Cerebellum (tissue), 5 donors: ENCODE measurements around a stretch of chr2.

DNA sequence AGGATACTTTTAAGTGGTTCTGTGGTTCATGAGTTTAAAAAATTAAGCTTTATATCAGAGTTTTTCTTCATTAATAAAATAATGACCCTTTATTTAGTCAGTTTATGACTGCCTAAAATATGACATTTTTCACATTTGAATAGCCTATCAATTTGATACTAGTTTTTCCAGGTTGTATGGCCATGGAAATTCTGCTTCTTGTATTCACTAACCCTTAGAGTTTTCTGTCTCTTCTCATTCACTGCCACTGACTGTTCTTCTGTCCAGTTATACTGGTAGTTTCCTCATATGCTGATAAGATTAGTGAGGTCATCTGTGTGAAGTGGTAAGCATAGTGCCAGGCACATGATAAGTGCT, 91.1 kb downstream of the NBEAL1 start:
- PRO-cap, 3 experiments = no peak in any of the 3 experiments
- RAMPAGE, long total RNA = no peak

DNA sequence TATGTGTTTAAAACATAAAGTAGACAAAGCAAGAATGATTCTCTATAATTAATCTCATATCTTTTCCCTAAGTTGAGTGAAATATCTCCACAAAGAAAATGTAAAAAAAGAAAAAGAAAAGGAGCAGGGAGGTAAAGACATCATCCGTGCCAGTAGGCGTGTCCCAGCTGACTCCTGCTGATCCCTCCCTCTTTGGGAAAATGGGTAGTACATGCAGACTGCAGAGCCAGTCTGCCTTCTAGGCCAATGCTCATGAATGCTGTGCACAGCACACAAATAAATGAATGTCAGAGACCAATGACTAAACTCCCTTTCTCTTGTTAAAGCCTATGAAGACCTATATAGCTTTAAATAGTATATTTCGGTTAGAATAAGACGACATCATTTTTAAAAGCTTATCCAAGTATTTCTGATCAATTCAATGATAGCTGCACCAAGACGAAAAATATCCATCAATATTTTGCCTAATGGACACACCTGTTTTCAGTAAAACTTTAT, 64.7 kb downstream of the RAPH1 start:
- PRO-cap, 3 experiments = no peak in any of the 3 experiments
- RAMPAGE, long total RNA = no peak

DNA sequence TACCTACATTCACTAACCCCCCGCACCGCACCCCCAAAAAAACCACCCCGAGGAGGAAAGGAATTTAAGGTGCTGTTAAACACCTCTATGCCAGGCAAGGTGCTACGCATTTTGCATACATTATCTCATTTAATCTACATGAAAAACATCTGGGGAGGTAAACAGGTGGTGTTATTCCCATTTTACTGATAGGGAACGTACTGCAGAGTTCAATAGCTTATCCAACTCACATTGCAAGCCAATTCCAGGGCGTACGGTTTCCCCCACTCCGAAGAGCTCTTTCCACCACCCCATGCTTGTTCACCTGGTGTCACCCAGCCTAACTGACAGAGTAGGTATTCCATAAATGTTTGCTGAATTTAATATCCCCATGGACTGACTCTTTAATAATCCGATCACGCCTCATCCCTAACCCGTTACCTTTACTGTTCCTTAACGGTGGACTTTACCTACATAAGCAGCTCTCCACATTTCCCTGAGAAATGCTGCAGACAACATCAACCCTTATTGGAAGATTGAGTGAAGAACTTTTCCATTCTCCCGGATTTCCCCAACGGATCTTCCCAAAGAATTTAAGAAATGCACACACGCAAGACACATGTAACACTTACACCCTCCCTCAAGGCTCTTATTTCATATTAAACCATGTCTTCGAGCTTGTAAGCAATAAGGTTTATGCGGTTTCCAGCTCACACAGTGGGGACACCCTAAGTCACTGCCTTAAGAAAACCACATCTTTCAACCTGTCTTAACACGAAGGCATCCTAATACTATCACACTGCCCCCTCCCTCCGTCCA, 1.2 kb downstream of the RAPH1 start:
- PRO-cap, 3 experiments = no peak in any of the 3 experiments
- RAMPAGE, long total RNA = no peak

- PRO-cap, 3 experiments = no peak in any of the 3 experiments
- RAMPAGE, long total RNA = no peak
Measured at GRCh38 chr2:203705143-203705712, 1.2 kb upstream of the CD28 start.

- PRO-cap, 3 experiments = no peak in any of the 3 experiments
- RAMPAGE, long total RNA = no peak
Measured at GRCh38 chr2:203741520-203741867, 35.1 kb downstream of the CD28 start.

DNA sequence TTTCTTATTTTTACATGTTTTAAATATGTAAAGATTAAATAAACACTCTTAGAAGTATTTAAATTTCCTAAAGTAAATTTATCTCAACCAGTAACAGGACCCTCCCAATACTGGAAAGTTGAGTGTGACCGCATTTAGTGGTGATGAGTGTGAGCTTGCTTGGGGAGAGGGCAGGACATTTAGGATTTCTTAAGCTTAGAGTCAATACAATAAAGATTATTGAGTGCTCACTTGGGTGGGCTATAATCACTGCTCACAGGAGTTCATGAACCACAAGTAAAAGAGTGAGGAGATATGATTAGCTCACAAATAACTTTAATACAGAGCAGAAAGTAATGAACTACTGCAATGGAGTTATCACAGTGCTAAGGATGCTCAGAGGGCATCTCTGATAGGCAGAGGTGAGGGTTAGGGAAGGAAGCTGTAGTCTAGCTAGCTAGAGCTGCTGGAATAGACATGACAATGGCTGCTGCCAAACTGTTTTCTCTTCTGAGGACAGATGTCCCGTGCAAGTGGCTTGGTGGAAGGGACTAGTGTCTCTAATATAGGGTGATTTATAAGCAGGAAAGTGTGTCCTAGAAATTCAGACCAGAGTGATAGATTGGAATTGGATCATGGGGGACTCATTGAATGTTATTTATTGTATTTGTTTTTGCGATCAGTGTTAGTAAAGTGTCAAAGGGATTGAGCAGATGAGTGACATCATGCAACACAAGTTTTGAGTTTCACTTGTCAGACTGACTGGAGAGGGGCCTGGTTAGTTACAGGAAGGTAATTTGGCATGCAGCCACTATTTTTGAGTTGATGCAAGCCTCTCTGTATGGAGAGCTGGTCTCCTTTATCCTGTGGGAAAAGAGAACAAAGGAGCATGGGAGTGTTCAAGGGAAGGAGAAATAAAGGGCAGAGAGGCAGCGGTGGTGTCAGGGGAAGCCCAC, 1.6 kb downstream of the CTLA4 start:
- PRO-cap, 3 experiments = no peak in any of the 3 experiments
- RAMPAGE, long total RNA = no peak

DNA sequence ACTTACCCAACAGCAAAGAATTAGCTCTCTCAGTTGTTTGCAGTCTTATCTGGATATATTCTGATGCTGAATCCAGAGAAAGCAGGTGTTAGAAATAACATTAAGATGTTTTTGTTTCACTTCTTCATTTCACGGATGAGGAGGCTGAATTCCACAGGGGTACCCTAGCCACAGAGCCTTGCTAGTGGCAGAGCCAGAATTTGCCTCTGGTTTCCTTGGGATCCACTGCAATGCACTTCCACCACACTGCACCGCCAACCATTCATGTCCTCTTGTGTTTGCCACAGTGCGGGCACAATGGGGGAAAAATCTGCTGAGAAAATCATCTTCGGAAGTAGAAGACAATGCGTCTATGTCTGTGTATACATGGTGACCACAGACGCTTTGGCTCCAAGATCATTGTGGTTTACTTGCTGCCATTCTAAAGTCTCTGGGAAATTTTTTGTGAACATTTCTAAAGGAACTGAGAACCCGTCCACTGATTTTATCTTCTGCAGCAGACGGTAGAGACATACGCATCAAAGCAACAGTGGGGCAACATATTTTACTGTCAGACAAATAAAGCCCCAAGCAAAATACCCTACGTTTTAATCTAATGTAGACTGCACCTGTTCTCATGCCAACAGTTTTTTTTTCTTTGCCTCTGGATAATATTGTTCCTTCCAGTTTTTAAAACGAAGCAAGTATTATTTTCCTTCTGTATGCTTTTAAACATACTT, 14.9 kb downstream of the ICOS start:
- PRO-cap, 3 experiments = no peak in any of the 3 experiments
- RAMPAGE, long total RNA = no peak

DNA sequence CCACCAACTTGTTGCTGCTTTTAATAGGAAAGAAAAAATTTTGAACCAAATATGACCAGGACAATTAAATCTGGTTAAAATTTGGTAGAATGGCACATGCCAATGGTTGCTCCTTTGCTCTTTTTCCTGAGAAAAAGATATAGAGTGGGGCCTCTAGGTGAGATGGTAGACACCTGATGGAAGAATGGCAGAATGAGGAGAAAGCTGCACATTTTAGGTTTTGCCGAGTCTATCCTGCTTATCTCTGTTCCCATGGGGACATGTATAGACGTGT, 90.3 kb downstream of the ICOS start:
- PRO-cap, 3 experiments = no peak in any of the 3 experiments
- RAMPAGE, long total RNA = no peak

DNA sequence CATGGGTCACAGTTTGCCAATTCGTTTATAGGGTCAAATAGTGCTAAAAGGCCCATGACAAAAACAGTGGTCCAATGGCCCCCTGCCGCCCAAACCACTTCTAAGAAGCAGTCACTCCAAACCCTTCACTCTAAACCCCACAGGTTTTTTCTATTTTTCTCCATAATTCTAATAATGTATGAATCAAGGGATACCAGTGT, 125.0 kb downstream of the PARD3B start:
- PRO-cap, 3 experiments = no peak in any of the 3 experiments
- RAMPAGE, long total RNA = no peak

DNA sequence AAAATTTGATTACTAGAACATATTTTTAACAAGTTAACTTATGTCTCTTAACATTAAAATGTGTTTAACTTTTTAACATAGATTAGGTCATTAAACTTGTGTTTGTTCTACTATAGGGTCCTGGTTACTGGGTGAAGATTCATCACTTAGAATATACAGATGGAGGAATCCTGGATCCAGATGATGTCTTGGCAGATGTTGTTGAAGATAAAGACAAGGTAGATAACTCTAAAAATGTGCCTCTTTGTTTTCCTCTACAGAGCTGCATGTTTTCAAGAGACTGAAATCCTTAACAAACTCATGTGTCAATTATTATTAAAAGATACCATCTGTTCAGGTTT, 140.8 kb downstream of the PARD3B start:
- PRO-cap, 3 experiments = no peak in any of the 3 experiments
- RAMPAGE, long total RNA = no peak

DNA sequence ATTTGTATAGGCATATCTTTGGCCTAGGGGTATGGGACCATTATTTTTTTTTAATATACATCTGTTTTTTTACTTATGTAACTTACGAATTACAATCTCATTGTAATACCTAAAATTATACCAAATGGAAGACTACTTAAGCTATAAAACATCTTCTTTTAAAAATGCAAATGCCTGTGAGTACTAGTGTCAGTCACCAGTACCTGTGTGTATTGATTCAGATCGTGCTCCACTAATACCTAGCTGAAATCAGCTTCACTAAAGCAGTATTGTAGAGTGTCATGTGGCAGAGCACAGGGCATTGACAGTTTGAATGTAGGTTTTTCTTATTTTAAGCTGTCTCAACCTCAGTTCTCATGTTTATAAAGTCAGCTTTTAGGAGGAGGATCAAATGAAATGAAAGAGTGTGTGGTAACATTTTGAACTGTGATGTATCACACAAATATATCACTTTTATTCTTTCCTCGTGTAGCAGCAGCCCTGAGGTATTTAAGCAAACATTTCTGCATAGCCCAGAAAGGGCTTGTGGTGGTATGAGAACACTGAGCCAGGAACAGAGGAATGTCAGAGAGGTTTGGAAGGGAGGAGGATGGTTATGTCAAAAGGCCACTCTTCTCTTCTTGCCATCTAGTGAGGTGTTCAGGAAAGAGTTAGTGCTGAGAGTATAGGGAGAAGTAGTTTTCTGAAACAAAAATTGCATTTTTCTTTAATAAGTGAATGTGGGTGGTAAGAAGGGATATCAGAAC, 150.1 kb downstream of the PARD3B start:
- PRO-cap, 3 experiments = no peak in any of the 3 experiments
- RAMPAGE, long total RNA = no peak

GRCh38 chr2:204743459-204744370, 198.4 kb downstream of the PARD3B start:
- PRO-cap, 3 experiments = no peak in any of the 3 experiments
- RAMPAGE, long total RNA = no peak

DNA sequence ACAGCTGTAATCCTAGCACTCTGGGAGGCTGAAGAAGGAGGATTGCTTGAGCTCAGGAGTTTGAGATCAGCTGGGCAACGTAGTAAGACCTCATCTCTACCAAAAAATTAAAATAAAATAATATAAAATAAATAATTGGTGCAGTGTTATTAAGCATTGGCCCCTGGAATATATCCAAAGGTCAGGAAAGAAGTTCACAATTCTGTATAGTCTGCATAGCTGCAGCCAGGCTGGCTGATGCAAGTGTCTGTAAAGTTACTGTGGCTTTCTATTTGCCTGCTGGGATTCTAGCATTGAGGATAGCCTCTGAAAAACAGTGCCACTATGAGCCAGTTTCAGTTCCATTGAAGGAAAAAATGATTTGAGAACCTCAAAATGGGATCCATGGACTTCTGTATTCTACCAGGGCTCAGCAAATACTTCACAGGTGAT, 208.5 kb downstream of the PARD3B start:
- PRO-cap, 3 experiments = no peak in any of the 3 experiments
- RAMPAGE, long total RNA = no peak

DNA sequence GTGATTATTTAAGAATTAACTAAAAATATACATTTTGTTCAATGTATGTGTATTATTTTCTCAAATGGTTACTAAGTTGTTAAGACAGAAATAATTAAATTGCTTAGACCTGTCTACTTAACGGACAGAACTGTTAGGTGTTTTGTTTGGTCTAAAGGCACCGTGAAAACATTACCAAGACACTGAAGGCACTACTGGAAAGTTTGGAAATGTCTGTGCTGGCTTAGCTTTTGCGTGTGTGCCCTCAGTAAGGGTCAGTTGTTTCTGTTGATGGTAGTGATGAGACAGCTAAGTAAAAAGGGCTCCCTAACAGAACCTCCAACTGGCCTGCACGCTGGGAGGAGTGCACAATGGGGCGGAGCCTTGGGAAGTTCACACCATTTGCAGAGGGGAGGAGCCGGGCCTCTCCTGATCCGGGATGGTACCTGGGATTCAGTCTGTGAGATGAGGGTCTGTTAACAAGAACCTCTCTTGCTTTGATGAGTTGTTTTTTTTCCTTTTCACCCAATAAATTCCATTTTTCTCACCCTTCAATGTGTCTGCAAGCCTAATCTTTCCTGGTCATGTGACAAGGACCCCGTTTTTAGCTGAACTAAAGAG, 368.6 kb downstream of the PARD3B start:
- PRO-cap, 3 experiments = no peak in any of the 3 experiments
- RAMPAGE, long total RNA = no peak

- PRO-cap, 3 experiments = peak in 1 of 3 experiments; most common plus-strand start chr2:205685922 (in 1); most common minus-strand start chr2:205685748 (in 1)
- RAMPAGE, long total RNA = no peak
Measured at GRCh38 chr2:205685254-205686110, 3.2 kb downstream of the NRP2 start.

DNA sequence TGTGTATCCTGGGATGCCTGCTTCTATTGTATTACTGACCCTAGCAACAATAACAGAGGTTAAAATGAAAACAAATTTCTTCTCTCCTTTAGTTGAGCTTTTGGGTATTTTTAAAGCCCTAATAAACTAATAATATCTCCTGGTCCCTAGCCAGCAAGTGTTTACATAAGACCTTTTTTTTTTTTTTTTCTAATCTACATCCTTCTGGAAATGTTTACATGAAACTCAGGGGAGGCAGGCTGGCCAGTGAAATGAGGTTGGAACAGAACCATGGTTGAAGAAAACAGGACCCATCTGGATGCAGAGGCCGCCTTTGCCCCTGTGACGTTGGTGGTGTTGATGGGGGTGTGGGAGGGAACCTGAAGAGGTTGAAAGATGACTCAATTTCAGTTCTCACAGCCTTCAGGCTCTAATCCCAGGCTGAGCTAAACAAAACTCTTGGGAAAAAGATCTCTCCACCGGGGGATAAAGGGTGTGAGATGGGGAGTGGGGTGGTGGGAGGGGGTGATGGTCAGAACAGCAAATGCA, 118.5 kb downstream of the NRP2 start:
- PRO-cap, 3 experiments = no peak in any of the 3 experiments
- RAMPAGE, long total RNA = no peak

DNA sequence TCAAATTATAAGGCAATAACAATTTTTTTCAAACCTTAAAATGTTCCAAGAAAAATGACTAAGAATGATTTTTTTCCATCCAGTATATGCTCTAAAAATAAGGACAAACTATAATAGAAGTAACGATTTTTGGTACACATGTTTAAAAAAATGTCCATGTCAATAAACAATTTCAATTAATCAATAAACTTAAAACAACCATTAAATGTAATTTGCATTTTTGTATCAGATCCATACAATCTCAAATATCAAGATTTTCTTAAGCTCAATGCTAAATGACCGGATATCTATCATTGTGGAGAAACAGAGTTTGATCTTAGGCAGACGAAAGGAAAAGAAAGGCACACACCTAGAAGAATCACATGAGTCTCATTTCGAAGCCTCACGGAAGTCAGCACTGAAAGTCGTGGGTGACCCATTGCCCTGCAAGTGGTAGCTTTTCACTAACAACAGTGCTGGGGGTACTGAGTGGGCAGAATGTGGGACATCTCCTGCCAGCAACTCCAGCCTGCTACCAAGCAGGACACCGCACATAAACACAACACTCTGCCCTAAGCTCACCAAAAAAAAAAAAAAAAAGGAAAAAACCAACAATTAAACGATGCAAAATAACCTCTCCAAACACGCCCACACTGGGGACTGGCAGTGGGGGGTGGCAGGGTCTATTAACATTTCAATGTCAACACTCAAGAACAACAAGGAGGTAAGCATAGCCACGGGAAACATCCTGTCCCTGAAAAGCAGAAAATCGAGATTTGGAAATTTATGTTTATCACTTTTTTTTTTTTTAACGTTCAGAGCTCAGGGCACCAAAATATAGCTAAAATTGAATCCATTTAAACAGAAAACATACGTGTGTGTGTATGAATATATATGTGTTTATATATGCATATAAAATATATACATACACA, 2.4 kb downstream of the INO80D start:
- PRO-cap, 3 experiments = no peak in any of the 3 experiments
- RAMPAGE, long total RNA = no peak

DNA sequence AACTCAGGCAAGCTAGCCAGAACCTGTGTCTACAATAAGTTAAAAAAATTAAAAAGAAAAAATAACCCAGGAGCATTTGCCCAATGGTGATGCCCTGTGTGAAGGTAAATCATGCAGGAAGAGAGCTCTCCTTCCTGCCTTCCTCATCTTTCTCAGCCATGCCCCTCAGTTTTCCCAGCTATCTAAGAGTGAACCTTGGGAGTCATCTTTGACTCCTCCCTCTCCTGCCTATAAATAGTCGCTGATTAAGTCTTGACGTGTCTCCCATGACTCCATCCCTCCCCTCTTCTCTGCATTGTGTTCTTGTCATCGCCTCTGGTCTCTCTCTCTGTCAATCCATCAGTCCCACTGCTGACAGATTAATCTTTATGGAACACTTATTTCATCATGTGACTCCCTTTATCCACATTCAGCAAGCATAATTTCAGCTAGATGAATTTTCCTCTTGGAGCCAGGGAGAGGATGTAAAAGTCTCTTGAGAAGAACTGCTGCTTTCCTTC, 9.3 kb downstream of the ADAM23 start:
- PRO-cap, 3 experiments = no peak in any of the 3 experiments
- RAMPAGE, long total RNA = no peak

GRCh38 chr2:207123130-207124478, 42.1 kb downstream of the KLF7 start:
- PRO-cap, 3 experiments = peak in 1 of 3 experiments; most common plus-strand start chr2:207124154 (in 1); most common minus-strand start chr2:207124051 (in 1)
- RAMPAGE, long total RNA = no peak

DNA sequence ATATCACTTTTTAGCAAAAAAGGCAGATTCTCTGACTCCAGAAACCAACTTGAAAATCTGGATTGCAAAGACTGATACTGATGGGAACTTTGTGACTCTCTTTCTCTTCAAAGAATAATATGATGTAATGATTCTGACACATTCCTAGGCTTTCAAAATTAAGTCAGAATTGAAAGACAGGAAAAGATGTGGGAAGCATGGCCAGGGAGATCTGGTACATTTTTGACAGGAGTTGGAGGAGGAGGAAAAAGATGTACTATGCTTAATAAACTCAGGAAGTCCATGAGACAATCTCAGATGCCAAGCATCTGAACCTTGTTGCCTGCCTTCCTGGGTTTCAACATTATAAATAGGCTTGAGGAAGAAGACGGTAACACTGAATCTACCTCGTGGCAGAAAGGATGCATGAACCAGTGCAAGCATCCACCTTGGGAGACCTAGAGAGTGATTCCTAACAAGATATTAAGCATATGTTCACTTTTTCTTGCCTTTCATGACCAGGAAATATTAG, 34.1 kb downstream of the KLF7 start:
- PRO-cap, 3 experiments = no peak in any of the 3 experiments
- RAMPAGE, long total RNA = no peak